Metastatic Breast Carcinoma in the Ovary (tissue), 3 donors: Measurements from ENCODE around the gene TIGAR.

DNA sequence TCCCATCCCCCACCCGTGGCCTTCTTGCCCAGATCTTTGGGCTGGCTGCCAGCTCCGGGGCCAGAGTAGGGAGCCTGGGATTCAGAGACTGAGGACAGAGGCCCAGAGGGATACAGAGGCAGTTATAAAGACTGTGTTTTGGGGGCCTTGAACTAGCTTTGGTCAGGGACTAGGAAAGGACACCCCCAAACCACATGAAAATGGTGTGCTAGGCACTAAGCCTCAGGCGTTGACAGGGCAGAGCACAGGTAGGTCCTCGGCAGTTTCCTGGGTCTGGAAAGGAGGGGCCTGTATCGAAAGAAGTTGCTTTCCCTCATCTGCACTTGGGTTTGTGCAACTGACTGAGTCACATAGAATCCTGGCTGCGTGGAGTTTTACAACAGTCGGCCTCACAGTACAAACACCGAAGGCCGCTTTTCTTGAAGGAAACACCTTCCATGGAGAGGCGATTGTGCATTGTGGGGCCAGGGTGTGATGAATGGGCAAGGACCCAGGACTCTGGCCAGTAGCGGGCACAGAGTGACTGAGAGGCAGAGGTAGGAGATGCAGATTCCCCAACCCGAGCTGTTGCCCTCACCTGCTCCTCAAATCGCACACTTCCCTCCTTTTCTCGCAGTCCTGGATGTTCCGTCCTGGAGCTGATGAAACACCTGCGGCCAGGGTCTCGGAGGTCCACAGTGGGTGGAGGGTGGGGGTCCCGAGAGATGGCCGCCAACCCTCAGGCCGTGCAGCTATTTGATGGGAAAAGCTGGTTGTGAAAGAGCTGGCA is 7.6 kb downstream of the CCND2 start:
- PRO-cap, 3 experiments, result no peak in any of the 3 experiments

- PRO-cap, 3 experiments, result peak in 3 of 3 experiments; most common plus-strand start chr12:4321220 (in 3); most common minus-strand start chr12:4320949 (in 2)
These were observed at the start of gene TIGAR for GRCh38 chr12:4320858-4321952. TIGAR (plus strand) TSS chr12:4321213.

GRCh38 chr12:4450470-4451060 is 5.0 kb upstream of the FGF6 start:
- PRO-cap, 3 experiments, result no peak in any of the 3 experiments

DNA sequence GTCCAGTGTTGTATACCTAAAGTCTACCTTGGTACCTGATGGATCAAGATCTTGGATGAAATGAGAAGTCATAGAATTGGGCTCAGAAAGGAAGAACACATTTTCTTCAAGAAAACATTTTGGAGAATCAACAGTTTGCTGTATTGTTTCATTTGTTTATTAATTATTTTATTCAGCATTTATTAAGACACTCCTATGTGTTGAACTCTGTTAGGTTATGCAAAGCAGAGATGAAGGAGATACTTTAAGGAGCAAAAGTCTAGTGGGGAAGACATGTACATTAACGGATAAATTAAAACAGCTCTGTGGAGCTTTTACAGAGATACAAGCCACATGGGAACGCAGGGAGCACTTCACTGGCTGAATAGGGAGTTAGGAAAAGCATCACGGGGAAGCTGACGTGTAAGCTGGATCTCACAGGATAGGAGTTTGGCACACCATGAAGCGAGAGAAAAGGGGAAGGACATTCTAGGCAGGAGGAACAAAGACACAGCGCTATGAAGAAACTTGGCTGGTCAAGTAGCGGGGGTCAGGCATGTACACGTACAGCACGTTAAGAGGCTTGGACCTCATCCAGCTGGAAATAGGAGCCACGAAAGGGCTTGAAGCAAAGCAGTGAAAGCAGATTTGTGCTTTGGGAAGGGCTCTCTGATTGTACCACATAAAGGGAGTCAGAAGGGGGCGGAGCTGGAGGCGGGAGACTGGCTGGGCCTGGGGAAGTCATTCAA is 19.8 kb upstream of the GALNT8 start:
- PRO-cap, 3 experiments, result no peak in any of the 3 experiments

- PRO-cap, 3 experiments, result no peak in any of the 3 experiments
These were observed 43.3 kb downstream of the GALNT8 start for GRCh38 chr12:4763396-4763957.

DNA sequence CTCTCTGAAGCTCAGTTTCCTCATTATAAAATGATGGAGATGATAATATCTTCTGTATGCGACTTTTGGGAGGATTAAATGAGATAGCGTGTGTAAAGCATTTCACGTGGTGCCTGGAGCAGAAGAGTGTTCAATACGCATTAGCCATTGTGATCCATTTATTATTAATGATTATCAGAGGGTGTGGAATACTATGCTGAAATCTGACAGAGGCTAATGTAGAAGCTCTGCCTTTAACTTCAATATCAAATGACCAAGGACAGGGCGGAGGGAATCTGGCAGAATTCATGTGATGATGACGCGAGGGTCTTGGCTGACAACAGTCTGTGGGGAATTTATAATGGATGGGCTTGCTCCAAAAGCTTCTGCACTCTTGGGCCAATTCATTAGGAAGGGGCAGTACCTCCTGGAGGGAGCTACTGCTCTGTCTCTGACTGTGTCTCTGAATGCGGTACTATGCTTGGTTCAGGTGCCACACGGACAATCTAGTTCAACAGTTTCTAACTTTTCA is 42.8 kb upstream of the KCNA6 start:
- PRO-cap, 3 experiments, result no peak in any of the 3 experiments

DNA sequence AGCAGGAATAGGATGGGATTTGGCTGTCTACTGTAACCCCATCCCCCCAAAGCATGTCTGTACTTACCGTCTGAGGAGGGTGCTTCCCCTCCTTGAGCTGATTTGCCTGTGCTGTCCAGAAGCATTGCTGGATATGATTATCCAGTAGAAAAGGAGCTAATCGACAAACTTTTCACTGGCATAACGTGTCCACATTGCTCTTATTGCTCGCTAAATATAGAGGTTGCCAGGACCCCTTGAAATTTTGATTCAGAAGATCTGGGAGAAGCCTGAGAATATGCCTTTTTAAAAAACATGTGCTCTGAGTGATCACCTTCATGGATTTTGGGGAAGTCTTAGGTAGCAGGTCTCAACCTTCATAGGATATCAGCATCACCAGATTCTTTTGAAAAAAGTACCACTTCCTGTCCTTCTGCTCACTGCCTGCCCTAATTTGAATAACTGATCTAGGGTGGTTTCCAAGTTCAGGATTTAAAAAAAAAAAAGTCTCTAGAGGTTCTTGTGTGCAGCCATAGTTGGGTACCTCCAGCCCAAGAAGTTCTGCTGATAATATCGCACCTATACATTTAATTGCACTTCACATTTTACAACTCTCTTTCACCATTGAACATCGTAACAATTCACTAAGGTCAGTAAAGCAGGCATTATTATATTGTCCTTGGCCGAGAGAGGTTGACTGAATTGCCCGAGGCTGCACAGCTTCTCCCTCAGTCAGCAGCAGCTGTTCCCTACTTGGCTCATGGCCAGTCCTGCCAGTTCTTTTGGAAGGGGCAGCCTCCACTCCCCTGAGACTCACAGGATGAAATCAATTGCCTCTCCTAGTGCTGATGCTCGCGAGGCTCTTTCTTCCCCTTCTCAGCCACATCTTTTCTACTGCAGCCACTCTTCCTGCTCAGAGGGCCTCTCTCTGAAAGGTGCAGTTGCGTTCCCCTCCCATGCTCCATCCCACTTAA is 20.4 kb downstream of the KCNA6 start:
- PRO-cap, 3 experiments, result no peak in any of the 3 experiments

- PRO-cap, 3 experiments, result no peak in any of the 3 experiments
These were observed 50.3 kb downstream of the KCNA1 start for GRCh38 chr12:4959870-4960570.

- PRO-cap, 3 experiments, result no peak in any of the 3 experiments
These were observed 71.0 kb downstream of the KCNA5 start for GRCh38 chr12:5114737-5115030.

GRCh38 chr12:5200638-5201034 is 157.0 kb downstream of the KCNA5 start:
- PRO-cap, 3 experiments, result no peak in any of the 3 experiments

- PRO-cap, 3 experiments, result no peak in any of the 3 experiments
These were observed 158.2 kb downstream of the KCNA5 start for GRCh38 chr12:5201827-5202383.

GRCh38 chr12:5290262-5290813 is 141.6 kb upstream of the NTF3 start:
- PRO-cap, 3 experiments, result no peak in any of the 3 experiments

GRCh38 chr12:5290892-5291158 is 141.1 kb upstream of the NTF3 start:
- PRO-cap, 3 experiments, result no peak in any of the 3 experiments

DNA sequence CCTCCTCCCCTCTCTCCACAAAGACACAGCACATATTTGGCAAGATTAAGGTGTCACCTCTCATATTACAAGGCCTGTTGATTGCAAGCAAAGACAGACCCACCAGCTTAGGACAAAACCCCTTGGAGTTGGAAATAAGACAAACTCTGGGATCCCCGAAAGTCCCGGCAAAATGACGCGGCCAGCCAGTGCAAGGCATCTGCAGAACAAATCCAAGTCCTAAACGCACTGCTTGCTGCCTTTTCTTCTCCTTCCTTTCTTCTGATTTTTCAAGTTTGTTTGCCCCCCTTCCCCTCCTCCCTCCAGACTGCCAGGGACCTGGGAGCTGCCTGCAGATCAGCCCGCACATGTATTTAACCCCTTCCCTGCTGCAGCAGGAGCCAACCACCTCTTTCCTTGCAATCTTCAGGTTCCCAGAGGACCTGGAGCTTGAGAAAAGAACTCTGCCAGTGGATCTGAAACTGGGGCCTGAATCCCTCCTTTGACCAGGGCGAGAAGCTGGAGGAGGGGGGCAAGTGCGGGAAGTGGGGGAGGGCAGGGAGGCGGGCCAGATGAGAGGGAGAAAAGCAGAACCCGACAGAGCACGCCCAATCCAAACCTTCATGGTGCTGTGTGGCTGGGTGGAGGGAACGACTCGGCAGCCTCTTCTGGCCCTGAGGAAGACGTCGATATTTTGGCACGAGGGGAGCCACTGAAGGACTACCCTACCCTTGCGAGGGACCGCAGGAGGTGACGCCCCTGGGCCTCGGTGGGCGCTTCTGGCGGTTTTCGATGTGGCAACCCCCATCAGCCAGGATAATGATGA is 2.0 kb upstream of the NTF3 start:
- PRO-cap, 3 experiments, result no peak in any of the 3 experiments

DNA sequence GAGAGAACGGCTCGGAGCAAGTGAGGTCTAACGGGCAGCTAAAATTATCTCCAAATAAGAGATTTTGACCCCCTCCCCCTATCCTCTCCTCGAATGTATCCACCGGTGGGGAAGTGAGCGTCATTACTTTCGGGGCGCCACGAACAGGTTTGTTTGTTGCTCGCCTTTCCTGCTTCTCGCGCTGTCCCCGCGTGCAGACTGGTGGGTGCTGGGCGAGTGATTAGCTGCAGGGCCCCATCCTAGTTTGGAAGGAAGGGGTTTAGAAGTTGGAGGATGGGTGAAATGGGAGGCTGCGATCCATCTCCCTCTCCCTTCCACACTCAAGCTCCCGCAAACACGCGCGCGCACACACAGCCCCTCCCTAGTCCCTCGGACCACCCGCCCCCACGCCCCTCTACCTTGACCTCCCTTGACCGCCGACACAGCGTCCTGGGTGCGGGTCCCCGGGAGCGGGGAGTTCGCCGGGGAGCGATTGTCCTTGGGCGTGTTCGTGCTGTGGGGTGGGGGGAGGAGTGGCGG is 802 bp upstream of the NTF3 start:
- PRO-cap, 3 experiments, result no peak in any of the 3 experiments

- PRO-cap, 3 experiments, result no peak in any of the 3 experiments
These were observed 5.2 kb downstream of the NTF3 start for GRCh38 chr12:5437067-5437596.

GRCh38 chr12:5480165-5480799 is 48.4 kb downstream of the NTF3 start:
- PRO-cap, 3 experiments, result no peak in any of the 3 experiments

DNA sequence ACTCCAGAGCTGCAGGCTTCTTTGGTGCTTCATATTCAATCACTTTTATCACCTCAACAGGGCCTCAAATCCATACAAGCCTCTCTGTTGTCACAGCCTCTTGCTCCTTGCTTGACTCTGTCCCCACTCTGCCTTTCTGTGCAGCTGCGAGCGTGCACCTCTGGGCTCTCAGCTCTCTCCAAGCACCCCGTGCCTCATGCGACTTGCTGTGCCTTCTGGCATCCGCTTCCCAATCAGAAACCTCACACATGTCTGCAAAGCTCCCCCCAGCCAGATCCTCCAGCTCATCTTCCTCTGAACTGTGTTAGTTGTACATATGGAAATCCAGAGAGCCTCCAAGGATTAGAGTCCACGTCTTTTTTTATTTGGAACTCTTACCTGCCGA is 70.6 kb downstream of the ANO2 start:
- PRO-cap, 3 experiments, result no peak in any of the 3 experiments

- PRO-cap, 3 experiments, result no peak in any of the 3 experiments
These were observed 22.4 kb upstream of the ANO2 start for GRCh38 chr12:5967449-5967804.

- PRO-cap, 3 experiments, result no peak in any of the 3 experiments
These were observed 26.5 kb upstream of the ANO2 start for GRCh38 chr12:5971483-5971940.